ENCODE results near the genes AMZ1 and CARD11.

DNA sequence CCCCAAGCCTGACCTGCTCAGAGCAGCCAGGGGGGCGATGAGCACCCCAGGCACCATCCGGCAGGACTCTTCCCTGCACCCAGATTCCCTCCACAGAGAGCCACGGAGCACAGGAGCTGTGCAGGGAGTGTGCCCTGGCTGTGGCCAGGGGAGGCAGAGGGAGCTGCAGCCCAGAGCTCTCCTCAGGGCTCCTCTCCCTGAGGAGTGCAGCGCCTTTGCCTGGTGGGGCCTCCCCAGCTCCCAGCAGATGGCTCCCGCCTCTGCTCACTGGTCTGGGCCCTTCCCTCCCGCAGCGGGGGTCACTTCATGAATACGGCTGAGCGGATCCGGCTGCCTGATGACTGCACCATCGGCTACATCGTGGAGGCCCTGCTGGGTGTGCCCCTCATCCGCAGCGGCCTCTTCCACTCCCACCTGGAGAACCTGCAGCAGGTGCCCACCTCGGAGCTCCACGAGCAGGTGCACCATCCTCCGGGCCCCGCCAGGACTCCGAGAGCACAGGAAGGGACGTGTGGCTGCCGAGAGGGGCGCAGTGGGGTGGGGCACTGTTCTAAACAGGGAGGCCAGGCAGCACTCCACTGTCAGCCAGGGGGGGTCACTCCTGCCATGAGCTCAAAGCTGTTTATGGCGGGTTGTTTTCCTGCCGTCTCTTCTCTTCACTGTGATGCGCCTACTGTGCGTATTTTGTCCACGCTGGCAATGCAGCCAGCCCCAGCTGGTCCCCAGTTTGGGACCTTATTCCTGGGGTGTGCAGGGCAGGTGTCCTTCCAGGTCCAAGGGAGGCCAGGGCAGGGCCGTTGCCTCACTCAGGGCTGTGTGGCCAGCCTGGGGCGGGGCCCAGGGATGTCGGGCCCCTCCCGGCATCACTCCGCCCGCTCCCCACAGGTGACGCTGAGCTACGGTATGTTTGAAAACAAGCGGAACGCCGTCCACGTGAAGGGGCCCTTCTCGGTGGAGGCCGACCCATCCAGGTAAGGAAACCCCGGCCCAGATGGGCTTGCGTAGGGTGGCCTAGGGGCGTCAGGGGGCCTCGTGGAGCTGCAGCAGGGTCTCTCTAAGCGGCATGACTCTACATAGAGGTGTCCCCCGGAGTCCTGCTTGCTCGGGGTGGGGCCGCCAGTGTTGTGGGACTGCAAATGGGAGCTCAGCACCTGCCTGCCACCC, 6.8 kb downstream of the LFNG start:
- RAMPAGE, long total RNA: no peak
- RRBS: no CpG with 5 or more reads among the region's 49 CpGs
PRO-cap:
- standard: no peak
- CoPRO, capped RNA only, 2 experiments: no peak in any of the 2 experiments
- CoPRO, capped and uncapped RNA, 2 experiments: no peak in any of the 2 experiments
- CoPRO, uncapped RNA only, 2 experiments: no peak in any of the 2 experiments
CAGE:
- cytosol, long polyA plus RNA: no peak
- long polyA plus RNA: no peak
- nucleolus, long total RNA: no peak
- nucleus, long polyA plus RNA: no peak

- RAMPAGE, long total RNA: no peak
- RRBS: 81% methylated on average over 4 of the region's 58 CpGs
PRO-cap:
- standard: no peak
- CoPRO, capped RNA only, 2 experiments: no peak in any of the 2 experiments
- CoPRO, capped and uncapped RNA, 2 experiments: no peak in any of the 2 experiments
- CoPRO, uncapped RNA only, 2 experiments: no peak in any of the 2 experiments
CAGE:
- cytosol, long polyA plus RNA: no peak
- long polyA plus RNA: no peak
- nucleolus, long total RNA: no peak
- nucleus, long polyA plus RNA: no peak
These were observed 12.0 kb downstream of the LFNG start for GRCh38 chr7:2531369-2532169.

DNA sequence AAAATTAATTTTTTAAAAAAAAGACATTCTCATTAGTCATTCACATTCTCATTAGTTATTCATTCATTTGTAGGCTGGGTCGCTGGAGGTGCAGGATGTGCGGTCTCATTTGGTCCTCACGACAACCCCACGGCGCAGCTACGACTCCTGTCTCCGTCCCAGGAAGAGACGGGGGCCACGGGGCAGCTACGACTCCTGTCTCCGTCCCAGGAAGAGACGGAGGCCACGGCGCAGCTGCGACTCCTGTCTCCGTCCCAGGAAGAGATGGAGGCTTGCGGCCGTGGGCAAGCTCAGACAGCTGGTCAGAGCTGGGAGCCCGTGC, 8.6 kb downstream of the BRAT1 start:
- RAMPAGE, long total RNA: no peak
- RRBS: no CpG with 5 or more reads among the region's 19 CpGs
PRO-cap:
- standard: no peak
- CoPRO, capped RNA only, 2 experiments: no peak in any of the 2 experiments
- CoPRO, capped and uncapped RNA, 2 experiments: no peak in any of the 2 experiments
- CoPRO, uncapped RNA only, 2 experiments: peak in 1 of 2 experiments; most common minus-strand start position 197 of the sequence (in 1)
CAGE:
- cytosol, long polyA plus RNA: no peak
- long polyA plus RNA: no peak
- nucleolus, long total RNA: no peak
- nucleus, long polyA plus RNA: no peak

- RAMPAGE, long total RNA: no peak
- RRBS: no CpG with 5 or more reads among the region's 14 CpGs
PRO-cap:
- standard: no peak
- CoPRO, capped RNA only, 2 experiments: no peak in any of the 2 experiments
- CoPRO, capped and uncapped RNA, 2 experiments: no peak in any of the 2 experiments
- CoPRO, uncapped RNA only, 2 experiments: peak in 1 of 2 experiments; most common minus-strand start chr7:2547628 (in 1)
CAGE:
- cytosol, long polyA plus RNA: no peak
- long polyA plus RNA: no peak
- nucleolus, long total RNA: no peak
- nucleus, long polyA plus RNA: no peak
These were observed 8.1 kb downstream of the BRAT1 start for GRCh38 chr7:2547090-2547795.

DNA sequence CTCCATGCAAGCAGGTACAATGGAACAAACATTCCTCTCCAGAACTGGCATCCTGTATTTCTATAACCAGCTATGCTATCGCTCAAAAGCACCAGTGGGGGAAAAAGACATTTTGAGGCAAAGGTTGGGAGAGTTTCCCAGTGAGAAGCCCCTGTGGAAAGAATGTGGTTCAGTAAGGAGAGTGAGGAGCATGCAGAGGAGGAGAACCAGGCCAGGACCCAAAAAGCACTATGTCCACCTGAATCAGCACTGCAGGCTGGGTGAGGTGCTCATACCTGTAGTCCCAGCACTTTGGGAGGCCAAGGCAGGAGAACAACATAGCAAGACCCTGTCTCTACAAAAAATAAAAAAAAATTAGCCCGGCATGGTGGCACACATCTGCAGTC, 7.2 kb downstream of the BRAT1 start:
- RAMPAGE, long total RNA: no peak
- RRBS: no CpG with 5 or more reads among the region's 2 CpGs
PRO-cap:
- standard: no peak
- CoPRO, capped RNA only, 2 experiments: no peak in any of the 2 experiments
- CoPRO, capped and uncapped RNA, 2 experiments: no peak in any of the 2 experiments
- CoPRO, uncapped RNA only, 2 experiments: no peak in any of the 2 experiments
CAGE:
- cytosol, long polyA plus RNA: no peak
- long polyA plus RNA: no peak
- nucleolus, long total RNA: no peak
- nucleus, long polyA plus RNA: no peak

DNA sequence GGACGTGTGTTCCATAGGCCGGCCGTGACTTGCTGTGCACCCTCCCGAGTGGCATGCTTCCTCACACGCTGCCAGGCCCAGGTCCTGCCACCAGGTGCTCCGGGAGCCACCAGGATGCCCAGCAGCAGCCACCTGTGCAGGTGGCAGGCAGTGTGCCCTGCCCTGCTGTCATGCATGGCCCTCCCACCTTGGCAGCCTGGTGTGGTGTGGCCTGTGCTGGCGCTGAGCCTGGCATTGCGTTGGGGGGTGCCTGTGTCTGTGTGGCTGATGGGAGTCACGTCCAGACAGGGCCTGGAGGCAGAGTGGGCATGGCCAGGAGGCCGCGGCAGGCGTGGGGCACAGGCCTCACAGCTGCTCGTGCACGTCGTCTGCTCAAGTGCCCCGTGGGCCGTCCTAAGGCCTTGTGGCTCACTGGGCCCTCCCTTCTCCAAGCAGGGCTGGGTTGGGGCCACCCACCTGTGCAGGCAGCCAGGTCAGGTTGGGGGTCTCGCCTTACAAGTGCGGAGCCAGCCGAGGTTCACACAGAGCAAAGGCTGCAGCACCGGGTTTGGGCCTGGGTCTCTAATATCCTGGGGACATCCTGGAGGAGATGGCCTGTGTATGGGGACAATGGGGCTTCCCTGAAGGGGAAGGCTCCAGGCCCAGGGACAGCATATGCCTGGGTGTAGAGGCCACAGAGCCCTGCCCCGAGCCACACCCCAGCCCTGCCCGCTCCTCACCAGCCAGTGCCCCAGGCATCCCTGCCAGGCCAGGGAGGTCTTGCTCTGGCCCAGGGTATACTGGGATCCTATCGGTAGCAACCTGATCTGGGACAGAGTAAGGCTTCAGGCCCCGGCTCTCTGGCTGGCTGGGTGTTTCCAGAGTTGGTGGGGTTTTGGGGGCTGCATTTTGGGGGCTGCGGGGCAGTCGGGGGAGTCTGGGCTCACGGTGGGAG, 8.9 kb downstream of the TTYH3 start:
- RAMPAGE, long total RNA: no peak
- RRBS: 49% methylated on average over 5 of the region's 28 CpGs
PRO-cap:
- standard: no peak
- CoPRO, capped RNA only, 2 experiments: no peak in any of the 2 experiments
- CoPRO, capped and uncapped RNA, 2 experiments: no peak in any of the 2 experiments
- CoPRO, uncapped RNA only, 2 experiments: no peak in any of the 2 experiments
CAGE:
- cytosol, long polyA plus RNA: no peak
- long polyA plus RNA: no peak
- nucleolus, long total RNA: no peak
- nucleus, long polyA plus RNA: no peak

DNA sequence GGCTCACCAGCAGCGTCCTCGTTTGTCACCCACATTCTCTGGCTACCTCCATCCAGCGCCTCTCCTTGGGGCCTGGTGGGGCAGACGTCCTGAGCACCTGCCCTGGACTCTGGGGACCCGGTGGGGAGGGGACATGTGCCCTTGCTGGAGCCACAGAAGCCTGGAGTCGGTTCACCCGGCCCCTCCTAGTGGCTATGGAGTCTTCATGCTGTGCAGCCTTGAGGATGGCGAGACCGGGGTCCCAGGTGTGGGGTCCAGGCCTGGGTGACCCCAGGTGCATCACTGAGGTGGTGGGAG, 14.6 kb downstream of the TTYH3 start:
- RAMPAGE, long total RNA: no peak
- RRBS: 54% methylated on average over 5 of the region's 9 CpGs
PRO-cap:
- standard: no peak
- CoPRO, capped RNA only, 2 experiments: no peak in any of the 2 experiments
- CoPRO, capped and uncapped RNA, 2 experiments: no peak in any of the 2 experiments
- CoPRO, uncapped RNA only, 2 experiments: no peak in any of the 2 experiments
CAGE:
- cytosol, long polyA plus RNA: no peak
- long polyA plus RNA: no peak
- nucleolus, long total RNA: no peak
- nucleus, long polyA plus RNA: no peak

- RAMPAGE, long total RNA: no peak
- RRBS: 82% methylated on average over 3 of the region's 19 CpGs
PRO-cap:
- standard: no peak
- CoPRO, capped RNA only, 2 experiments: no peak in any of the 2 experiments
- CoPRO, capped and uncapped RNA, 2 experiments: no peak in any of the 2 experiments
- CoPRO, uncapped RNA only, 2 experiments: no peak in any of the 2 experiments
CAGE:
- cytosol, long polyA plus RNA: no peak
- long polyA plus RNA: no peak
- nucleolus, long total RNA: no peak
- nucleus, long polyA plus RNA: no peak
These were observed 17.4 kb downstream of the TTYH3 start for GRCh38 chr7:2649035-2649775.

GRCh38 chr7:2687960-2688607, at the start of gene AMZ1:
TSS of gene AMZ1 (plus strand) at chr7:2688202.
- RAMPAGE, long total RNA: no peak
- RRBS: 39% methylated on average over 47 of the region's 77 CpGs
PRO-cap:
- standard: no peak
- CoPRO, capped RNA only, 2 experiments: no peak in any of the 2 experiments
- CoPRO, capped and uncapped RNA, 2 experiments: no peak in any of the 2 experiments
- CoPRO, uncapped RNA only, 2 experiments: no peak in any of the 2 experiments
CAGE:
- cytosol, long polyA plus RNA: no peak
- long polyA plus RNA: no peak
- nucleolus, long total RNA: no peak
- nucleus, long polyA plus RNA: no peak

DNA sequence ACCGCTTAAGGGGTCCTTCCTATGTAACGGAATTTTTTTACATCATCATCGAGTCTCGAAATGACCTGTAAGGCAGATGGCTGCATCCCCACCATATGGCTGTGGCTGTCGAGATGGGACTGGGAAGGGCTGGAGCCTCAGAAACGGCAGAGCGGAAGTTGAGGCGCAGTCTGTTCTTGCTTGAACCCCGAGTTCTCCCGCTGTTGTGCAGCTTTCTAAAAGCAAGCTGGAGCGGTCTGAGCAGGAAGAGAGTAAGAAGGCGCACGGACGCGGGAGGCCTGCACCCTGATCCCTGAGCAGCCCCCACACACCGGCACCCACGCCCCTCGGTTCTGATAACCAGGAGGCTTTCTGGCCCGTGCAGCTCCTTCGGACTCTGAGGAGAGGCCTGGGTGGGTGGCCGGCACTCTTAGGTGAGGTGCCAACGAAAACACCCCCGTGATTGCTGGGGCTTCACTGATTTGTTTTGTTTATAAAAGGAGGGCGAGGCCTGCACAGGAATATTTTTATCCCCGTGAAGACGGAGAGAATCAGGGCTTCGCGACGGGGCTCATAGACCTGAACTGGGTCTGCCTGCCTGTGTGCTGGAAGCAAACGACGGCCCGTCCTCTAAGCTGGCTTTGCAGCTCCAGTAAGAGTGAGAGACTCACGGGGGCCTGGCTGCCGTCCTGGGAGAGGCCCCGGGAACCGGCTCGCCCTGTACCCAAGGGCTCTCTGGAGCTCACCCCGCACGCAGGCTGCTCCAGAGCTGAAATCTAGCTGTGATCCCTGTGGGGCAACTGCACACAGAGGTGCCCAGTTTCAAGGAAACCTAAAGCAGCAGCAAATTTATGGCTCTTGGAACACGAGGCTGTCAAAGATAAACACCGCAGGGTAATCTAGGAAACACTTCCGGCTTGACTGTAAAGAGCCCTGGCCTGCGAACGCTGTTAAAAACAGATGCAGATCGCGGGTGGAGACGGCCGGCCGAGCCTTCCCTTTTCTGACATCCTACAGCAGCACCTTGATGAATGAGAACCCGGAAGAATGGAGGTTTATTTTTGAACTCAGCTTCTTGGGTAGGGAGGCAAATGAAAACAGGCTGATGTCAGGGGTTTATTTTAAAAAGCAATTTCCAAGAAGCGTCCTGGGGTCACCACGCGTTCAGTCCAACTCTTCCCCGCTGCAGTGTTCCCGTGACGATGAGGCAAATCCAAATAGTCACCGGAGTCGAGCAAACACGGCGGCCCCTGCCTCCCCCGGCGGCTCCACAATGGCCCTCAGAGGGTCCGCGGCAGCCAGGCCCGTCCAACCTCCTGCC, 29.2 kb downstream of the AMZ1 start:
- RAMPAGE, long total RNA: no peak
- RRBS: 9% methylated on average over 12 of the region's 65 CpGs
PRO-cap:
- standard: bidirectional peak, plus-strand start at position 938 of the sequence, minus-strand start at position 763 of the sequence; bidirectional peak, plus-strand start at position 1,195 of the sequence, minus-strand start at position 1,169 of the sequence
- CoPRO, capped RNA only, 2 experiments: peak in 2 of 2 experiments; most common plus-strand start position 938 of the sequence (in 2); most common minus-strand start position 763 of the sequence (in 2)
- CoPRO, capped and uncapped RNA, 2 experiments: peak in 2 of 2 experiments; most common plus-strand start position 938 of the sequence (in 2); most common minus-strand start position 716 of the sequence (in 1)
- CoPRO, uncapped RNA only, 2 experiments: peak in 1 of 2 experiments; most common plus-strand start position 938 of the sequence (in 1); most common minus-strand start position 637 of the sequence (in 1)
CAGE:
- cytosol, long polyA plus RNA: no peak
- long polyA plus RNA: no peak
- nucleolus, long total RNA: no peak
- nucleus, long polyA plus RNA: no peak

DNA sequence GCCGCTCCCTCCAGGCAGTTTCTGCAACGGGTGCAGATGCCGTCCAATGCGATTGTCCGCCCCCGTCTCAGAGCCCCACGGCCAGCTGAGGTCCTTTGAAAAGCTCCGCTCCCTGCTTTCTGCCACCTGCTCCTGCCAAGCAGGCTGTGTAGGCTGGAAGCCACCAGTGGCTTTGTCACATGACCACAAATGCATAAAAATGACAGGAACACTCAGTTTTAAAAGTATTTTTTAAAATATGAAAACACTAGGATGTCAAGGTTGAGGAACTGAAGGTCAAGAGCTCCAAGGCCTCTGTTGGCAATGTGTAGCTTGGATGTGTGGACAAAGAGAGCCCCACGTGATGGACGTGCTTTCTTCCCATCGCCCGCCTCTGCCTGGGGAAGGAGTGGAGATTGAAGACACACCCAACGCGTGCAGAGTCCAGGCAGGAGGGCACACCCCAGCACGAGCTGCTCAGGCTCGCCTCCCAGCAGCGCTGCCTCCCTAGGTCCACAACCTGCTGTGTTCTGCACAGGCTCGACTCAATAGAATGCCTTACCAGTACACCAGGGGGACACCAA, 71.9 kb downstream of the AMZ1 start:
- RAMPAGE, long total RNA: no peak
- RRBS: no CpG with 5 or more reads among the region's 18 CpGs
PRO-cap:
- standard: no peak
- CoPRO, capped RNA only, 2 experiments: no peak in any of the 2 experiments
- CoPRO, capped and uncapped RNA, 2 experiments: no peak in any of the 2 experiments
- CoPRO, uncapped RNA only, 2 experiments: no peak in any of the 2 experiments
CAGE:
- cytosol, long polyA plus RNA: no peak
- long polyA plus RNA: no peak
- nucleolus, long total RNA: no peak
- nucleus, long polyA plus RNA: no peak

DNA sequence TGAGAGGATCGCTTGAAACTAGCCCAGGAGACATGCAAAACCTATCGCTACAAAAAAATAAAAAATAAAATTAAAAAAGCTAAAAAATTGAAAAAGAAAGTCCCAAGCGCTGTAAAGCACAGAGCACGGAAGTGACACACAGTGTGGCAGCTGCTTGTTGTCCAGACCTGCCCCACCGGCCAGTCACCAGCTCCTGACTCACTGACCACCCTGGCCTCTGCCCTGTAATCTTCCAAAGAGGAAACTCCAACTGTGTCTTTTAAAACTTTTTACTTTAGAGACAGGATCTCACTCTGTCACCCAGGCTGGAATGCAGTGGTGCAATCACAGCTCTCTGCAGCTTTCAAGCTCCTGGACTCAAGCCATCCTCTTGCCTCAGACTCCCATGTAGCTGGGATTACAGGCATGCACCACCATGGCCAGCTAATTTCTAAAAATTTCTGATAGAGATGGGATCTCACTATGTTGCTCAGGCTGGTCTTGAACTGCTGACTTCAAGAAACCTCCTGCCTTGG, 23.6 kb downstream of the GNA12 start:
- RAMPAGE, long total RNA: no peak
- RRBS: no CpG with 5 or more reads among the region's 5 CpGs
PRO-cap:
- standard: no peak
- CoPRO, capped RNA only, 2 experiments: no peak in any of the 2 experiments
- CoPRO, capped and uncapped RNA, 2 experiments: no peak in any of the 2 experiments
- CoPRO, uncapped RNA only, 2 experiments: no peak in any of the 2 experiments
CAGE:
- cytosol, long polyA plus RNA: no peak
- long polyA plus RNA: no peak
- nucleolus, long total RNA: no peak
- nucleus, long polyA plus RNA: no peak

GRCh38 chr7:2873658-2874301, 29.7 kb upstream of the GNA12 start:
- RAMPAGE, long total RNA: no peak
- RRBS: no CpG with 5 or more reads among the region's 7 CpGs
PRO-cap:
- standard: unidirectional peak, plus-strand start at chr7:2874115
- CoPRO, capped RNA only, 2 experiments: peak in 2 of 2 experiments; most common plus-strand start chr7:2874117 (in 2)
- CoPRO, capped and uncapped RNA, 2 experiments: peak in 2 of 2 experiments; most common plus-strand start chr7:2874117 (in 2)
- CoPRO, uncapped RNA only, 2 experiments: peak in 2 of 2 experiments; most common plus-strand start chr7:2874117 (in 2)
CAGE:
- cytosol, long polyA plus RNA: no peak
- long polyA plus RNA: no peak
- nucleolus, long total RNA: no peak
- nucleus, long polyA plus RNA: no peak

DNA sequence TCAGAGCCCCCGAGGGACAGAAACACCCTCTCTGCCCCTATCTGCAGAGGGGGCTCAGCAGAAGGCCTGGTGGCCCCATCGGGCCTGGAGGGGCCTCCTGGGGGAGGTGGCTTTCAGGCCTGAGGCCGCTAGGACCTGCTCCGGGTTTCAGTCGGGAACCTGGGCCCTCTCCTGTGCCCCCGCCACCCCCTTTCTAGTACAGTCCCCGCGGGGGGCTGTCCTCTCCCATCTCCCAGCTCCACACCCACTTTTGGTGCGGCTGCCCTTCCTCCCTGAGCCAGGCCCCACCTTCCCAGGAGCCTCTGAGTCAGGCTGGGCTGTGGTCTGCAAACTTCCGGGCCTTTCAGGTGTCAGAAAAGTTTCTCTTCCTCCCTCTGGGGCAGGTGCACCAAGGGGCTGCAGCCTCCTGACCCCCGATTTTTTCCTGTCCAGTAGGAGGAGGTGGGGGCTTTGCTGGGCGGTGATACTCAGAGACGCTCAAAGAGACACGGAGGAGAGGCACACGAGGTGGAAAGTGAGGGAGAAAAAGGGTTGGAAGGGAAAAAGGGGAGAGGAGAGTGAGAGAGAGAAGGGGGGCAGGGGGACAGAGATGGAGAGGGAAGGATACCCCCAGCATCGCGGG, 664 bp downstream of the CARD11 start:
- RAMPAGE, long total RNA: no peak
- RRBS: no CpG with 5 or more reads among the region's 17 CpGs
PRO-cap:
- standard: bidirectional peak, plus-strand start at position 295 of the sequence, minus-strand start at position 195 of the sequence
- CoPRO, capped RNA only, 2 experiments: peak in 1 of 2 experiments; most common plus-strand start position 355 of the sequence (in 1); most common minus-strand start position 195 of the sequence (in 1)
- CoPRO, capped and uncapped RNA, 2 experiments: no peak in any of the 2 experiments
- CoPRO, uncapped RNA only, 2 experiments: no peak in any of the 2 experiments
CAGE:
- cytosol, long polyA plus RNA: no peak
- long polyA plus RNA: no peak
- nucleolus, long total RNA: no peak
- nucleus, long polyA plus RNA: no peak

DNA sequence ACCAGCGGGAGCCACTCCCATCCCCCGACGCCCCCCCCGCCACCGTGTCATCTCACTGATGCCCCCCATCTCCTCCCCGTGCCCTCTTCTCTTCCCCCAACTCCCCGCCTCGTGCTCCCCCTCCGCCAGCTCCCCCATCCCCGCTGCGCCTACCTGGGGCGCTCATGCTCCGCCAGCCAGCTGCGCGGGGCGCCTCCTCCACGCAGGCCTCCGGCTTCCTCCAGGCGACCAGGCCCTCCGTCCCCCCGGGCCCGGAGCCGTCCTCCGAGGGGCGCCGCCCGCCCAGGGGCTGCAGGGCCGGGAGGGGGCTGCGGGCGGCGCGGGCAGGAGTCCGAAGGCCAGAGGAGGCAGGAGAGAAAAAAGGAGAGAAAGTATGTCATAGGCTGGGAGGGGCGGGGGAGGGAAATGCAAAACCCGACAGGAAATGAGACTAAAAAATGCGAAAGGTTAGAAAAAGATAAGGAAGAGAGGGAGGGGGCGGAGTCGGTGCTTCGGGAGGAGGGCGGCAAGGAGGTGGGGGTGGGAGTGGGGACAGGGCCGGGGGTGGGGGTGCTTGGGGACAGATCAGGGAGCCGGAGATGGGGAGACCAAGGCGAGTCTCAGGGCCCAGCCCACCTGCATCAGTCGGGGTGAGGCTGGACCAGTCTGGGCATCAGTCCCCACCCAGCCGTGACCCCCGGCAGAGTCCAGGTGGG, at the start of gene CARD11:
Gene CARD11 (minus strand): TSS at position 354 of the 695 bp plus-strand sequence.
- RAMPAGE, long total RNA: no peak
- RRBS: 3% methylated on average over 7 of the region's 46 CpGs
PRO-cap:
- standard: bidirectional peak, plus-strand start at position 560 of the sequence, minus-strand start at position 362 of the sequence
- CoPRO, capped RNA only, 2 experiments: peak in 2 of 2 experiments; most common plus-strand start position 525 of the sequence (in 1); most common minus-strand start position 362 of the sequence (in 2)
- CoPRO, capped and uncapped RNA, 2 experiments: no peak in any of the 2 experiments
- CoPRO, uncapped RNA only, 2 experiments: no peak in any of the 2 experiments
CAGE:
- cytosol, long polyA plus RNA: no peak
- long polyA plus RNA: no peak
- nucleolus, long total RNA: no peak
- nucleus, long polyA plus RNA: no peak

- RAMPAGE, long total RNA: no peak
- RRBS: no CpG with 5 or more reads among the region's 8 CpGs
PRO-cap:
- standard: no peak
- CoPRO, capped RNA only, 2 experiments: no peak in any of the 2 experiments
- CoPRO, capped and uncapped RNA, 2 experiments: no peak in any of the 2 experiments
- CoPRO, uncapped RNA only, 2 experiments: no peak in any of the 2 experiments
CAGE:
- cytosol, long polyA plus RNA: no peak
- long polyA plus RNA: no peak
- nucleolus, long total RNA: no peak
- nucleus, long polyA plus RNA: no peak
These were observed 19.4 kb upstream of the CARD11 start for GRCh38 chr7:3062798-3063724.

GRCh38 chr7:3094660-3095411, 51.2 kb upstream of the CARD11 start:
- RAMPAGE, long total RNA: no peak
- RRBS: no CpG with 5 or more reads among the region's 22 CpGs
PRO-cap:
- standard: no peak
- CoPRO, capped RNA only, 2 experiments: no peak in any of the 2 experiments
- CoPRO, capped and uncapped RNA, 2 experiments: no peak in any of the 2 experiments
- CoPRO, uncapped RNA only, 2 experiments: no peak in any of the 2 experiments
CAGE:
- cytosol, long polyA plus RNA: no peak
- long polyA plus RNA: no peak
- nucleolus, long total RNA: no peak
- nucleus, long polyA plus RNA: no peak